IMR-90 (cell line): ENCODE results near the gene NEURL1B.

GRCh38 chr5:172423685-172424140 lies 30.6 kb downstream of the SH3PXD2B start:
- RRBS = no CpG with 5 or more reads among the region's 16 CpGs
CAGE:
- cytosol, long polyA plus RNA = no peak
- long polyA plus RNA = no peak
- nucleus, long polyA plus RNA = no peak

DNA sequence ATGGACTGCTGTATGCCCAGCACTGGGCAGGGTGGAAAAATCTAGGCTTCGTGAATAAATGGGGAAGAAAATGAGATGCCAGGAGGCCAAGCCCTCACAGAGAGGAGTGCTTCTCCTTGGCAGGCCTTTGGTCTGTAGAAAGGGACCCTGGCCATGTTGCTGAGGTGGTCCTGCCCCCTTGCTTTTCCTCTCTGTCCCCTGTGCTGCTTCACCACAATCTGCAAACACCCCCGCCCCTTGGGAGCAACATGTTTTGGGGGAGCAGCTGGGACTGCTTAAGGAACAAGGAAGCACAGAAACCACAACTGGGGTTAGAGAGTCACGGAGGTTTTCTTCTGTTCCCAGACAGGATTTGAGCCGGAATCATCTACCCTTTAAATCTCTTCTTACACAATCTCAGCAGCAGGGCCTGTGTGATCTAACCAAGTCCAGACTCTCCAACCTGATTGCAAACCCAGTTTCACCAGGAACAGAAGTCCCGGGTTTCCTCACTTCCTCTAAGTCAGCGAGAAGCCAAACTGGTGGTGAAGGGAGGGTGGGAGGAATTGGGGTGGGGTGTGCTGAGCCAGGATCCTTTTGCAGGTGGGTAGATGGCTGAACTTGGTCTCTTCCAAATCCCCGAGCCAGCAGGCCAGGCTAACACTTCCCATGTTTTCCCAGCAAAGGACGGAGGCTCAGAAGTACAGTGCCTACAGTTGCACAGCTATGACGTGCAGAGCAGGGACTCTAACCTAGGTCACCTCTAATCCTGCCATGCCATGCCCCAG lies 25.1 kb downstream of the SH3PXD2B start:
- RRBS = no CpG with 5 or more reads among the region's 9 CpGs
CAGE:
- cytosol, long polyA plus RNA = no peak
- long polyA plus RNA = no peak
- nucleus, long polyA plus RNA = no peak

DNA sequence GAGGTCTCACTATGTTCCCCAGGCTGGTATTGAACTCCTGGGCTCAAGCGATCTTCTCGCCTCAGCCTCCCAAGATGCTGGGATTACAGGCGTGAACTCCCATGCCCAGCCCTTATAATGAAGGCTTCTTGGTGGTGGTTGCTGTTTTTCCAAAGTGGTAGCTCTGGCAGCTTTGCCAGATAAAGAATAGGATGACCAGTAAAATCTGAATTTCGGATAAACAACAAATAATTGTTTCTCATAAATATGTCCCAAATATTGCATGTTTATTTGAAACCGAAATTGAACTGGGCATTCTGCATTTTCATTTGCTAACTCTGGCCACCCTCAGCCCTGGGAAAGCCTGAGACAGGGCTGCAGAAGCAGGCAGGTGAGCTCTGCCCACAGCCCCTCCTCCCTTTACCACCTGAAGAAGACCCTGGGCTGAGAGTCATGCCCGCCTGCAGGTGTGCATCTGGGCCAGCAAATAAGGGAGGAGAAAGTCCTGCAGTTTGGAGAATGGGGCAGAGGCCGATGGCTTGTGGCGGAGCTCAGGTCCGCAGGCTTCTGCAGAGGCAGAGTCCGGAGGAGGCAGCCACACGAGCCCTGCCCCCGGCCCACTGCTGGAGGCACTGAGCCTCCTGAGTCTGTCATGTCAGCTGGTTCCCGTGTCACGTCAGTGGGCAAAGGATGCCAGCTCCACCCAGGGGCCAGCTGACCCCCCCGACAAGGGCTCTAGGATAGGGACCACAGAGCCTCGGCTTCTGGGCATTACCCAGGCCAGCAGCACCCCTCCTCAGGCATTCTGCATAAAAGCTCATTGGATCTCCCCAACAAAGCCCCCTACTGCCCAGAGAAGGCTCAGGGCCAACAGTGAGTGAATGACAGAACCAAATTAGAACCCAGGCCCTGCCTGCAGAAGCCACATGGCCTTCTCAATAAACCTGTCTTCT lies 8.7 kb downstream of the SH3PXD2B start:
- RRBS = no CpG with 5 or more reads among the region's 16 CpGs
CAGE:
- cytosol, long polyA plus RNA = no peak
- long polyA plus RNA = no peak
- nucleus, long polyA plus RNA = no peak

- RRBS = no CpG with 5 or more reads among the region's 10 CpGs
CAGE:
- cytosol, long polyA plus RNA = no peak
- long polyA plus RNA = no peak
- nucleus, long polyA plus RNA = no peak
Measured at GRCh38 chr5:172503939-172504640, 49.8 kb upstream of the SH3PXD2B start.

DNA sequence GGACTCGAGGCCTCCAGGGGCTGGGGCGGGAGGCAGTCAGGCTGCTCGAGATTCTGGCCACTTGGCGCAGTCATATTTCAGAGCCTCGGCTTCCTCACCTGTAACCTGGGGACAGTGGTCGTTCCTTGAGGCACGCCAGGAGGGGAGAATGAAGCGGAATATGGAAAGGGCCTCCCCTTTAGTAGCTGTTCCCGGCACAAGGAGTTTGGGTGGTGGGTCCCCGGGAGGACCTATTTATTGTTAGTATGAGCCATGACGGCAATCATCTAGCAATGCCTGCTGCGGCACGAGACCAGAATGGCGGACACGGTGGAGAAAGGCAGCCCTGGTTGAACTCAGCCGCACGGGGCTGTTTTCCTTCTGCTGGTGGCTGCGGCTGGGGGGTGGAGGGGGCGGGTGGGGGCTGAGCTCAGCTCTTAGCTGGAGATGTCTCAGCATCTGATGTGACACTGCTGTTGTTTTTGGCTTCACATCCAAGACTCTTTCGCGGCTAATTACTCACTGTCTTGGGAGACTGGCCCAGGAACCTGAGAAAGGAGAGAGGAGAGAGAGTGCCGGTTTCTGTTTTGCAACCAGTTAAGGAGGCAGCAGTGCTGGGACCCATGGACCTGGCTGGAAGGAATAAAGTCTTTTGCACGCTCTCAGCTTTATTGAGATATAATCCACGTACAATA lies 82.1 kb upstream of the NEURL1B start:
- RRBS = no CpG with 5 or more reads among the region's 24 CpGs
CAGE:
- cytosol, long polyA plus RNA = no peak
- long polyA plus RNA = no peak
- nucleus, long polyA plus RNA = no peak

DNA sequence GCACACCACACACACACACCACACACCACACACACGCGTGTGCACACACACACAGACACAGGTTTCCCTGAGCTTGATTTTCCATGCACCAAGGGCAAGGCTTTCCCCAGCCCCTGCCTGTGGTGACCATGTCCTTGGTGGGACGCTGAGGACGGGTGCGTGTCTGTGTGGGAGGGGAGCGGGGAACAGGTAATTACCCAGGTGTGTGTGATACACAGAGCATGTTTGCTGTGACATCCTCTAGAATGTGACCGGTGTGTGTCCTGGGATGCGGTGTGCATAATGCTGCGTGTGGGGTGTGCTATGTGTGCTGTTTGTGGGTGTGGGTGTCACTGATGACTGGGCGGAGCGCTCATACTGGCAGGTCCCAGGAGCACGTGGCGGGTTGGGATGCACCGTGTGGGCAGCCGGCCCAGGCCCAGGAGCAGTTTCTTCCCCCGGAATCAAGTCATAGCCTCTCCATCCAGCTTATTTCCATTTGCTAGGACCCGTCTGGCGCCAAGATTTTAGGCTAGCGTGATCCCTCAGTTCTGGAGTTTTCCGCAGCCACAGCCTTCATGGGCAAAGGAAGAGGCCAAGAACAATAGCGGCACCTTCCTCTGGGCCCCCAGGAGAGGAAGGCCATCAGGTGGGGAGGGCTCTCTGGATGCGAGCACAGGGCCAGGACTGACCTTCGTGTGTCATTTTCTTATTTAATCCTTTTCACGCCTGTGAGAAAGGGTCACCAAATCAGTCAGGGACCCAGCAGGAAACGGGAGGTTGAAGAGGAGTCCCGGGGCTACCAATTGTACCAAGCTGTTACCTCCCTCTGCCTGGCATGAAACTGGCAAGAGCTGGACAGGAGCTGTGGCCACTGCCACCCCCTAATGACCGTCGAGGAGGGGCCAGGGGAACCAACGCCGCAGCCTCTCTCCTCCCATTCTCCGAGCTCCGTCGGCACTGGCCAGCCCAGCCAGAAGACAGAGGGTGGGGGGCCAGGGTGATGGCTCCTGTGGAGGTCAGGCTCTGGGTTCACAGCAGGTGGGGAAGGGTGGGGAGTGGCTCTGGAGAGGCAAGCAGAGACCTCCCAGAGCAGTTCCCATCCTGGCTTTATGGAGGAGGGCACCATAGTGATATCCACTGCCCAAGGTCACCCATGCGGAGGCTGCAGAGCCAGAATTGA lies 43.2 kb upstream of the NEURL1B start:
- RRBS = no CpG with 5 or more reads among the region's 34 CpGs
CAGE:
- cytosol, long polyA plus RNA = no peak
- long polyA plus RNA = no peak
- nucleus, long polyA plus RNA = no peak

- RRBS = 2% methylated on average over 22 of the region's 79 CpGs
CAGE:
- cytosol, long polyA plus RNA = no peak
- long polyA plus RNA = no peak
- nucleus, long polyA plus RNA = no peak
Measured at GRCh38 chr5:172640717-172641518, at the start of gene NEURL1B. Gene NEURL1B, plus strand, starts transcription at chr5:172641263.

- RRBS = no CpG with 5 or more reads among the region's 16 CpGs
CAGE:
- cytosol, long polyA plus RNA = no peak
- long polyA plus RNA = no peak
- nucleus, long polyA plus RNA = no peak
Measured at GRCh38 chr5:172688681-172689567, 47.9 kb downstream of the NEURL1B start.

GRCh38 chr5:172733065-172734352 lies 37.5 kb downstream of the DUSP1 start:
- RRBS = 58% methylated on average over 6 of the region's 23 CpGs
CAGE:
- cytosol, long polyA plus RNA = no peak
- long polyA plus RNA = no peak
- nucleus, long polyA plus RNA = no peak

DNA sequence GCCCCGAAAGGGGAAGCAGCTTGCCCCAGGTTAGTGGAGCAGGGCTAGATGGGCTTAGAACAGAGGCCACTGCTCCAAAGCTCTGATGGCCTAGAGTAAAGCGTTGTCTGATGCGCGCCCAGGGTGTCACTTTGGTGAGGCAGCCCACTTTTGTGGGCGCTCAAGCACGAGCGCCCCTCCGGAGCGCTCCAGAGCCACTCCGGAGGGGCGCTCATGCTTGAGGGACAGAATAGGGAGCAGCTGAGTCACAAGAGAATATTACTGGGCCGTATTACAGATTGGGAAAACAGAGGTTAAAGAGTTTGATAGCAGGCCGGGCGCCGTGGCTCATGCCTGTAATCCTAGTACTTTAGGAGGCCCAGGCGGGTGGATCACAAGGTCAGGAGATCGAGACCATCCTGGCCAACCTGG lies 7.0 kb downstream of the DUSP1 start:
- RRBS = no CpG with 5 or more reads among the region's 17 CpGs
CAGE:
- cytosol, long polyA plus RNA = no peak
- long polyA plus RNA = no peak
- nucleus, long polyA plus RNA = no peak

GRCh38 chr5:172769897-172770478 lies 1.0 kb downstream of the DUSP1 start:
- RRBS = under 1% methylated on average over 5 of the region's 16 CpGs
CAGE:
- cytosol, long polyA plus RNA = no peak
- long polyA plus RNA = no peak
- nucleus, long polyA plus RNA = start-site peak on the minus strand at chr5:172769911-172770560, 1,243 and 1,179 reads in 2 replicates

DNA sequence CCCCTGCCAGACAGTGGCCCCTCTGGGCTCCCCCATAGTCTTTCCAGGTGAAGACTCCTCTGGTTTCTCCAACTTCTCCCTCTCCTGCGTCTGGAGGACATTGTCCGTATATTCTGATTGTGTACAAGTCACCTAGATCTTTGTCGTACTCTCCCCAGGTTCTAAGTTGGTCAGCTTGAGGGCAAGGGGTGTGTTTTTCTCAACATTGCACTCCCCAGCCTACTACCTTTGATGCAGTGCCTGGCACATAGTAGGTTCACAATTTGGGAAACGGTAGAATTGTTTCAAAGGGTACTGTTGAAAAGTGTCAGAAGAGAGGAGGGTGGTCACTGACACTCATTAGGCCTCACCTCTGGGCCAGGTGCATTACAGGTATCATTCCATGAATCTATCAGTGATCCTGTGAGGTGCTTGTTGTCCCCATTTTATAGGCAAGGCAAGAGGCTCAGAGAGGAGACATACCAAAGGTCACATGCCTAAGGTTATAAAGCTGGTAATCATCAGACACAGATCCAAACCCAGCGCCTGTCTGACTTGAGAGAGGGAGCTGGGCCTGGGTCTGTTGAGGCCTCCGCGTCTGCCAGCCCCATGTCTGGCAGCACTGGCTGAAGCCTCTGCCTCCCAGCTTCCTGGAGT lies 3.9 kb upstream of the DUSP1 start:
- RRBS = no CpG with 5 or more reads among the region's 7 CpGs
CAGE:
- cytosol, long polyA plus RNA = no peak
- long polyA plus RNA = no peak
- nucleus, long polyA plus RNA = no peak

DNA sequence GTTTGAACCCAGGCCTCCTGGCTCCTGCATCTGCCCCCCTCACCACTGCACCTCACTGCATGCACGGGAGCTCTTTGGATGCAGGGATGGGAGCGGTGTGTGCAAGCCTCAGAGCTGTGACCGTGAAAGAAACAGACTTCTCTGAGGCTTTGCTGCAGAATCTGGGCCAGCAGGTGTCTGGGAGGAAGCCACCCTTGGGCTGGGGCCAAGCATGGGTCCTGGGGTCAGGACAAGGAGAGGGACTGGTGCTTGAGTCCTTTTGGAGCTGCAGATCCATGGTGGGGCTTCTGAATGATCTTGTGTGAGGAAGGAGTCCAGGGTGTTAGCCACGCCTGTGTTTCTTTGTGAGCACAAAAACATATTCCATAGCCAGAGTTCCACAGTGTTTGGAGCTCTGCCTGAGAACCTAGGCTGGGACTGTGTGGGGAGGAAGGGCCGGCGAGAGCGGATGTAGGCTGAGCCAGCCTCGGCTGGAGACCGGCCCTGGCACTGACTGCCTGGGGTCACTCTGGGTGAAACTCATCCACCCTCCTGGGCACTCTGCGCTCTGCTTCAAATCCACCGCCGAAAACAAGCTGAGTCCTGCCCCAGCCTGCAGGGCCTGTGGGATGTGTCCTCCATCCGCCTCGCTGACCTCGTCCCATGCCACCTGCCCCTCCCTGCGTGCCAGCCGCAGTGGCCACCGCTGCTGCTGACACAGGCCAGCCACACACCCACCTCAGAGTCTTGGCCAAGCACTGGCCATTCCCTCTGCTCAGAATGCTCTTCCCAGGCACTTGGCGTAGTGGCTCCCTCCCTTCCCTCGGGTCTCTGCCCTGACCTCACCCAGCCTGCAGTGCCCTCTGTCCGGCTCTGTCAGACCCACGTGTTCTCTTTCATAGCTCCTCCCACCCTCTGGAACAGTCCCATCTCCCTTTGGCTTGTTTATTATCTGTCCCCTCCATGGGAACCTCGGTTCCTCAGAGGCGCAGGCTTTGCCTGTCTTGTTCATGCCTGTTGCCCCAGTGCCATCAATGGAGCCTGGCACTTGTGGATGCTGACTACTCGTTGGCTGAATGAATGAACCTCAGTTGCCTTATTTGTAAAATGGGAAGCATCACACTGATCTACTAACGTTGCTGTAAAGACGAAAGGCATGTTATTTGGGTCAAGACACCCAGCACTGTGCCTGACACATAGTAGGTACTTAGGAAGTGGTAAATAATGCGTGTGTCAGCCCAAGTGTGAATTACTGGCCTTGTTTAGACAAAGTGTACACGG lies 26.9 kb downstream of the ERGIC1 start:
- RRBS = 38% methylated on average over 4 of the region's 29 CpGs
CAGE:
- cytosol, long polyA plus RNA = no peak
- long polyA plus RNA = no peak
- nucleus, long polyA plus RNA = no peak

DNA sequence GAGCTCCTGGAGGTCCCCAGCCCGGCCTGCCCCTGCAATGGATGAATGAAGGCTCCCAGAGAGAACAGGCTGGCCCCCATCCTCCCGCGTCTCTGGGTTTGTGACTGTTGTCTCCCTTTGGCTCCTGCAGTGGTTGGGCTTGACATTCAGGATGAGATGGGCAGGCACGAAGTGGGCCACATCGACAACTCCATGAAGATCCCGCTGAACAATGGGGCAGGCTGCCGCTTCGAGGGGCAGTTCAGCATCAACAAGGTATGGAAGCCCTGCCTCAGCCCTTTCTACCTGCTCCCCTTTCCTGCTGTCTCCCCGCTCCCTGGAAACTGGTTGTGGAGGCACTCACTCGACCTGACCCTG lies 44.7 kb upstream of the RPL26L1 start:
- RRBS = 100% methylated on average over 1 of the region's 10 CpGs
CAGE:
- cytosol, long polyA plus RNA = no peak
- long polyA plus RNA = no peak
- nucleus, long polyA plus RNA = no peak

DNA sequence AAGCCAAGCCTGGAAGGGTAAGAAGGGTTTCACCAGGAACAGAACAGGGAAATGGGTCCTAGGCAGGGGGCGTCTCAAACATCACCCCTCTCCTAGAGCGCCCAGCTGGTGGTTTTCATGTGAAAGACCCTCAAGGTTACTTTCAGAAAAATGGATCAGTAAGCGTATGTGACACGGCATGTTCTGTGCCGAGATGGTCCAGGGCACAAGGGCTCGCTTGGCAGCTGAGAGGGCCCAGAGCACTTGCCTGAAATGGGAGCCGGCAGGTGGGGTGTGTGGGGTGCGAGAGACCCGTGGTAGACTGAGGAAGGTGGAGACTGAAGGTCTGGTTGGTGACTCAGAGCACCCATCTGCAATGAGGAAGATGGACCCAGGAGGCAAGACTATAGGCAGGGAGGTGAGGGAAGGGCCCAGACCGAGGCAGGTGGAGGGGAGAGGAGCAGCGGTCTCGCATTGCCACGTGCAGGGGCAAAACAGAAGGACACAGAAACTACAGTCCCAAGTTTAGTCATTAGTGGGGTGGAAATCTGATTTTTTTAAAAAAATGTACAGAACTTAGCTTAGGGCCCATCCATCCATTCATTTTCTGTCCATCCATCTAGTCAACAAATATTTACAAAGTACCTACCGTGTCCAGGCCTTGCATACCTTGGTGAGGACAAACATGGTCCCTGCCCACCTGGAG lies 34.9 kb upstream of the RPL26L1 start:
- RRBS = no CpG with 5 or more reads among the region's 14 CpGs
CAGE:
- cytosol, long polyA plus RNA = no peak
- long polyA plus RNA = no peak
- nucleus, long polyA plus RNA = no peak

- RRBS = no CpG with 5 or more reads among the region's 24 CpGs
CAGE:
- cytosol, long polyA plus RNA = no peak
- long polyA plus RNA = no peak
- nucleus, long polyA plus RNA = no peak
Measured at GRCh38 chr5:172932224-172933100, 26.8 kb upstream of the RPL26L1 start.

DNA sequence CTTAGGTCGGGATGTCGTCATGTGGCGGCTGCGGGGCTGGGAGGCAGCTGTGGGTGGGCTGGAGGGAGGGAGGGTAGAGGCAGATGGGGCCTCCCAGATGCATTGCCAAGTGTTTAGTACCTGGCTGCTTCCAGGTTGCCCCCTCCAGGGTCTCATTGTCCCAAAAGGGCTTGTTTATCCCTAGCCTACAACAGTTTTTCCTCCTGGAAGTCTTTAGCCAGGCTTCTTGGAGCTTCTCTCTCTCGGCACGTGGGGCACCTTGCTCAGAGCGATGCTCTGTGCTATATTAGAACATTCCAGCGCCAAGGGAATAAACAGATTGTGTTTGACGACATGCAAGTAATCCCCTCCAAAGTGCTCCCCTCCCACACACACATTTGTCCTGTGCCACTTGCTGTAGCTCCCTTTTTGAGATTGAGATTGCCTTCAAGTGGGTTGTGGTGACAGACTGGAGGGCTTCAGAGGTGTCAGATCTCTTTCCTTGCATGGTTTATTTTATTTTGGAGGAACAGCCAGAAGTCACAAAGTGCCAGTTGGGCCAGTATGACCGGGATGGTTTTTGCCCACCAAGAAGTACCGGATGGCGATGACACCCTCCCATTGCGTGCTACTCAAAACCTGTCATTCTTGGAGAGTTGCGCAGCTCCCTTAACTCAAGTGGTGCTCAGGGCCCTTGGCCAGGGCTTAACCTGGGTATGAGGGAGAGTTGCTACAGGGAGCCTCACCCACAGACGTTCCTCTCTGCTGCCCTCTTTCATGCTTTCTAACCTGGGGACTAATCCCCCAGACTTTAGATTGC lies 19.0 kb upstream of the RPL26L1 start:
- RRBS = no CpG with 5 or more reads among the region's 15 CpGs
CAGE:
- cytosol, long polyA plus RNA = no peak
- long polyA plus RNA = no peak
- nucleus, long polyA plus RNA = no peak

DNA sequence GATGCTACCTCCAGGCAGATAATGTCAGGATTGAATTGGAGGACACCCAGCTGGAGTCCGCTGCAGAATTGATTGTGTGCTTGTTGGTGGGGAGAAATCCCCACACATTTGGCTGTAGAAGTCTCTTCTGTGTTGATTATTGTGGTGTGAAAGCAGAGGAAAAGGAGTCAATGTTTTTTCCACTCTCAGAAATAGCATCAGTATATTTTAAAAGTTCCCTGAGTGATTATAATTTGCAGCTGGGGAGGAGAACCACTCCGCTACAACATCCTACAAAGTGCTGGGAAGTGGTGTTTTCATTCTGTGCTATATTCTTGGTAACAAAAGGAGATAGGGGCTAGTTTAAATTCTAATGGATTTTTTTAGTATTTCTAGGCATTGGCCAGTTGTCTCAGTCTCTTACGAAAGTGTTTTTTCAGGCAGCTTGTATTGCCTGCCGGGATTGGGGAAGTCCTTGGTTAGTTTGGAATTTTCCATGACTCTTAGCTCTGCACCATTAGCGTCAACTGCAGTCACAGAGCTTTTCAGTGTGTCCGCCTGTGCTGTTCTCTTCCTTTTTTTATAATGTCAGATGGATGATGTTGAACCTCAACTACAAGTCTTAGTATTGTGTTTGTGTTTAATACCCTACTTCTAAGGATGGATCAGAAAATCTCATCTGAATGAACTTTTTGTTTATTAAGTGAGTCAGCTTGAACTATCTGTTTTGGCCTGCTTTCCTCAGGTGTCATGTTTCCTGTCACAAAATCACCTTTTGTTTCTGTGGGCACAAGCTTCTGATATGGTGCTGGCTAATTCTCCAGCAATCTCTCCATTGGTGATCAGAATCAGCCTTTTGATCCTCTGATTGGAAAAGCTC lies 32.9 kb downstream of the ATP6V0E1 start:
- RRBS = no CpG with 5 or more reads among the region's 6 CpGs
CAGE:
- cytosol, long polyA plus RNA = no peak
- long polyA plus RNA = no peak
- nucleus, long polyA plus RNA = no peak

- RRBS = no CpG with 5 or more reads among the region's 6 CpGs
CAGE:
- cytosol, long polyA plus RNA = no peak
- long polyA plus RNA = no peak
- nucleus, long polyA plus RNA = no peak
Measured at GRCh38 chr5:173104092-173104676, 40.1 kb upstream of the BNIP1 start.

- RRBS = no CpG with 5 or more reads among the region's 14 CpGs
CAGE:
- cytosol, long polyA plus RNA = no peak
- long polyA plus RNA = no peak
- nucleus, long polyA plus RNA = no peak
Measured at GRCh38 chr5:173230060-173230773, 4.8 kb downstream of the NKX2-5 start.